Parotid gland (tissue), 1 donor: ENCODE measurements around the genes ABCC5, THPO and VPS8.

GRCh38 chr3:184017297-184018196 is at the start of gene ABCC5:
TSS of gene ABCC5 (minus strand) at chr3:184017884.
- PRO-cap, result bidirectional peak, plus-strand start at chr3:184018048, minus-strand start at chr3:184017884

DNA sequence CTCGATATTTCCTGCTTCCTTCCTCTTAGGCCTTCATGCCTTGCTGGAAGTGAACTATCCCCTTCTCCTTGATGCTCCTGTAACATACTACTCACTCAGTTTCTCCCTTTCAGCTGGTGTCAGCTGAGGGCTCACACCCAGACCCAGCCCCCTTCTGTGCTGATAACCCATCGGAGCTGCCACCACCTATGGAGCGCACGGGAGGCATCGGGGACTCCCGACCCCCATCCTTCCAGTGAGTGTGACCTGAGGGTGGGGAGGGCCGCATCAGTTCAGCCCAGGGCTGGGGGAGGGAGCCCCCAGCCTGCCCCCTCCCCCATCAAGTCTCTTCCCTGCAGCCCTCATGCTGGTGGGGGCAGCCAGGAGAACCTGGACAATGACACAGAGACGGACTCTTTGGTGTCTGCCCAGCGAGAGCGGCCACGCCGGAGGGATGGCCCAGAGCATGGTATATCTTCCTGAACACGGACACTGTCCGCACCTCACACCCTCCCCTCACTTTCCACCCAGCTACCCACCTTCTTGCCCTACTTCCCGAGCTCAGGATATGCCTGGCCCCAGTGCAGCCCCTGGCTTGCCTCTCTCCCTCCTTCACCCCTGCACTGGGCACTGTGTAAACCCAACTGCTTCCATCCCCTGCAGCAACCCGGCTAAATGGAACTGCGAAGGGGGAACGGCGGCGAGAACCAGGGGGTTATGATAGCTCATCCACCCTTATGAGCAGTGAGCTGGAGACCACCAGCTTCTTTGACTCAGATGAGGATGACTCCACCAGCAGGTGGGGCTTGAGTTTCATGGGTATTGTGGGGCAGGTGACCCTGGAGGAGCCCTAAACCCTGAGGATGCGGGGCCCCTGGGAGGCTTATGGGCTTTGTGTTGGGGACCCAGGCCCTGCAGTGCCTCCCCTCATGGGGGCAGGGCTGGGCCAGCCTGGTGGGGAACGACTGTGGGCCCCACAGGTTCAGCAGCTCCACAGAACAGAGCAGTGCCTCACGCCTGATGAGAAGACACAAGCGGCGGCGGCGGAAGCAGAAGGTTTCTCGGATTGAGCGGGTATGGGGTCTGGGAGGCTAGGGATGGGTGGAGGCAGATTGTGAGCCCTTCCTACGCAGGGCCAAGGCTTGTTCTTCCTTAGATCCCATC is 9.3 kb downstream of the DVL3 start:
- PRO-cap, result no peak

DNA sequence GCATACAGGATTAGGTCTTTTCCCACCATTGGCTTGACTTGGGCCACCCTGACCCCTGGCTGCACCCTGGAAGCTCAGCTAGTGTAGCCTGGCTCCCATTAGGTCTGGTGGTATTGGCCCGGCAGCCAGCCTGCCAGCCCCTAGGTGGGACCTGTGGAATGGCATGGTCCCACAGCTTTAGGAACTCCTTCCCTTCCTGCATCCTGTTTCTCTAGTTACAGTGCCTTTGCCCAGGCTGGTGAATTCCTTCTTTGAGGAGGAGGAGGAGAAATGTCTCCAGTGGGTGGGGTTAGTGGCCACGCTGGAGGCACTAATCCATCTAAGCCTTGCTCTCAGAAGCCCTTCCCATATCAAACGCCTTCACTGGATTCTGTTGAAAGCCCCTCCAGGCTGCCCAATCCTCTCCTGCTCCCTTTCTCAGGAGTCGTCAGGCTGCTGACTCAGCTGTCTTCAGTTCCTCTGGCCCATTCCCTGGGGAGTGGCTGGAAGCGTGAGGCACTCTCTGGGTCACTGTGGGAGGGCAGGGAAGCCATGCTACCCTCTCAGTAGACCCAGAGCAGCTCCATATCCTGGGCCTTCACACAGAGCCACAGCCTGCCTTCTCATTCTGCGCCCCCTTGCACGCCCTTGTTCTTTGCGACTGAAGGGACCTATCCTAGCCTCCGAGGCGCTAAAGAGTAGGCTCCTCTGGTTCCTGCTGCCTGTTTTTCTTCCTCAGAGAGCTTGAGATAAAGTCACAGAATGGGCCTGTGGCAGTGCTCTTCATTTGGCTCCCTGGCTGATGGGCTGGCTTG is 2.7 kb downstream of the AP2M1 start:
- PRO-cap, result no peak

DNA sequence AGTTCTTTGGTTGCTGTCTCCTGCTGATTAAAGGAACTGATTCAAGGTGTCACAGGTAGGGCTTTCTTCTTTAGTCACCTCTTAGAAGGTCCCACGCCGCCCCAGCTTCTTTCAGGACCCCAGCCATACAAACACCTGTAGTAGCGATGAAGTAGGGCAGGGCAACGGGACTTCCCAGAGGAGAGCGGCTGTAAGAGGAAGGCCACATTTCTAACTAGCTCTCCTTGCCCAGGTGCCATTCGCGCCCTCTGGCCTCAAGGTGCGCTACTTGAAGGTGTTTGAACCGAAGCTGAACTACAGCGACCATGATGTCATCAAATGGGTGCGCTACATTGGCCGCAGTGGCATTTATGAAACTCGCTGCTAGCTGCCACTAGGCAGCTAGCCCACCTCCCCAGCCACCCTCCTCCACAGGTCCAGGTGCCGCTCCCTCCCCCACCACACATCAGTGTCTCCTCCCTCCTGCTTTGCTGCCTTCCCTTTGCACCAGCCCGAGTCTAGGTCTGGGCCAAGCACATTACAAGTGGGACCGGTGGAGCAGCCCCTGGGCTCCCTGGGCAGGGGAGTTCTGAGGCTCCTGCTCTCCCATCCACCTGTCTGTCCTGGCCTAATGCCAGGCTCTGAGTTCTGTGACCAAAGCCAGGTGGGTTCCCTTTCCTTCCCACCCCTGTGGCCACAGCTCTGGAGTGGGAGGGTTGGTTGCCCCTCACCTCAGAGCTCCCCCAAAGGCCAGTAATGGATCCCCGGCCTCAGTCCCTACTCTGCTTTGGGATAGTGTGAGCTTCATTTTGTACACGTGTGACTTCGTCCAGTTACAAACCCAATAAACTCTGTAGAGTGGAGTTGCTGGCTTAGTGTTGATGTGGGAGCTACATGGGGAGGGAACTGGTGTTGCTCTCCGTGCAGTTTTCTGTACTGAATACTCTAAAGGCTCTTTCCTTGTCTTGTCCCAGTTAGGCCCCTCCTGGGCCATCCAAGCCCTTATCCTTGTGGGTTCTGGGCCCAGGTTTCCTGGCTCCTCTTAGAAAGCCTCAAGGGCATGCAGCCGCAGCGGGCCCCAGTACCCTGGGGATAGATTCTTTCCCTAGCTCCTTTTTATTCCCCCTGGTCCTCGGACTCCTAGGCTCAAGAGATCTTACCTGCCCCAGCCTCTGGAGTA is 2.4 kb upstream of the ABCF3 start:
- PRO-cap, result no peak

DNA sequence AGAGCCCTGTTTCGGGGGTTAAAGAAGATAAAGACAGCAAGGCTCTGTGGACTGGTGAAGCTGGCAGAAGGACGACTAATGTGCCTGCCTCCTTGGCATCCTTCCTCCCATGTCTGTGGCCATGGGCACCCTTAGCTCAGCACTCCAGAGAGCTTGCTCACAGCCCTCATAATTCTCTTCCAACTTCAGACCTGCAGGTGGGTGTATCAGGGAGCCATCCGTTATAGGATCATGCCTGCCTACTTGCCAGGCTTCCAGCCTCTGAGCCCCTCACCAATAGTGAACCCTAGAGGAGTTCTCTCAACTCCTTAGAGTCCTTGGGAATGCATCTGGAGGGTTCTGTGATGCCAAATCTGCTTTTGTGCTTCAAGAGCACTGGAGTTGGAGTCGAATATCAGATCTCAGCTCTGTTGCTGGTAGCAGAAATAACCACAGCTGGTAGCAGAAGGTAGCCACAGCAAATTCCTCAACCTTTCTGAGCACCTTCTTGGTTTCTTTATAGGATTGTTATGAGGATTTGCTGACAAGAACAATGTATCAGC is 9.3 kb downstream of the ABCF3 start:
- PRO-cap, result no peak

GRCh38 chr3:184241025-184242456 is 7.2 kb downstream of the ALG3 start:
- PRO-cap, result no peak

- PRO-cap, result no peak
Measured at GRCh38 chr3:184260566-184261239, 650 bp downstream of the CAMK2N2 start.

- PRO-cap, result bidirectional peak, plus-strand start at chr3:184299254, minus-strand start at chr3:184298981
Measured at GRCh38 chr3:184298672-184299152, 329 bp upstream of the PSMD2 start.

DNA sequence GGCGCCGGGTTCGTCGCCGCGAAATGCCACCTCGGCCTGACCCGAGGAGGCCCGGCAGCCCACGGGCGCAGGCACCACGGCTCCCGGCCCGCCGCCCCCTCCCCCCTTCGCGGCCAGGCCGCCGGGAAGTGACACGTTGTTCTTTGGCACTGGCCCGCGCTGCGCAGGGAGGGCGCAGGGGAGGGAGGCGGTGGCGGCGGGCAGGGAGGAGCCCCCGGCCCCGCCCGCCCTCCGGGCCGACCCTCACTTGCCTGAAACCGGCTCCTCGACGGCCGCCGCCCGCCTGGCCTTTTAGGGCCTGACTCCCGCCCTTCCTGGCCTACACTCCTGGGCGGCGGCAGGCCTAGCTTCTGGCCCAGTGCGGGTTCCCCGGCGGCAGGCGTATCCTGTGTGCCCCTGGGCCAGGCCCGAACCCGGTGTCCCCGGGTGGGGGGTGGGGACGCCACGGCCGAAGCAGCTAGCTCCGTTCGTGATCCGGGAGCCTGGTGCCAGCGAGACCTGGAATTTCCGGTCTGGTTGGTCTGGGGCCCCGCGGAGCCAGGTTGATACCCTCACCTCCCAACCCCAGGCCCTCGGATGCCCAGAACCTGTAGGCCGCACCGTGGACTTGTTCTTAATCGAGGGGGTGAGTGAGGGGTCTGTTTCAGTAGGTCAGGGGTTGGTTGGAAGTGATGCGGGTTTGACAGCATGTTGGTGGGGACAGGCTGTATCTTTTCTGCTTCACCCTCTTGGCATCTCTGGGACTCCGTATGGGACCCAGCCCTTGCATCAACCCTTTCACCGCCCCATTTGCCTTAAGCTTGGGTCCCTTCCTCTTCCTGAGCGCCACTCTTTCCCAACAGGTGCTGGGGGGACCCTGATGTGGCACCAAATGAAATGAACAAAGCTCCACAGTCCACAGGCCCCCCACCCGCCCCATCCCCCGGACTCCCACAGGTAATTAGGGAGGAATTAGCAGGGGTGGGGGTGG is 800 bp downstream of the EIF4G1 start:
- PRO-cap, result bidirectional peak, plus-strand start at position 320 of the sequence, minus-strand start at position 101 of the sequence

DNA sequence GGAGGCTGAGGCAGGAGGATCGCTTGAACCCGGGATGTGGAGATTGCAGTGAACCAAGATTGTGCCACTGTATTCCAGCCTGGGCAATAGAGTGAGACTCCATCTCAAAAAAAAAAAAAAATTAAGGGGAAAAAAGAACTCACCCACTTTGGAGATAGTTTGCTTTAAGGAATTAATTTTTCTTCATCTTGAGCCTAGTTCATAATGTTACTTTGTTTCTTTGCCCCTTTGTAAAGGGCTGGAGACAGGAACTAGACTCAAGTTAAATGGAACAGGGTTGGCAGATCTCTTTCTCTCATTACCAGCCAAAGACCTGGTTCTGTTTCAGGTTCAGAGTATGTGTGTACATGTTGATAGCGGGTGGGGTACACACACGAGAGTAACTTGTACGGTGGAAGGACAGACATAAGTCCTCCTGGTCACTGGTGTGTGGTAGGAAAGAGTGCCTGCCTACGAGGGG is 4.6 kb downstream of the EIF4G1 start:
- PRO-cap, result no peak

GRCh38 chr3:184328383-184328967 is 8.9 kb upstream of the FAM131A start:
- PRO-cap, result no peak

DNA sequence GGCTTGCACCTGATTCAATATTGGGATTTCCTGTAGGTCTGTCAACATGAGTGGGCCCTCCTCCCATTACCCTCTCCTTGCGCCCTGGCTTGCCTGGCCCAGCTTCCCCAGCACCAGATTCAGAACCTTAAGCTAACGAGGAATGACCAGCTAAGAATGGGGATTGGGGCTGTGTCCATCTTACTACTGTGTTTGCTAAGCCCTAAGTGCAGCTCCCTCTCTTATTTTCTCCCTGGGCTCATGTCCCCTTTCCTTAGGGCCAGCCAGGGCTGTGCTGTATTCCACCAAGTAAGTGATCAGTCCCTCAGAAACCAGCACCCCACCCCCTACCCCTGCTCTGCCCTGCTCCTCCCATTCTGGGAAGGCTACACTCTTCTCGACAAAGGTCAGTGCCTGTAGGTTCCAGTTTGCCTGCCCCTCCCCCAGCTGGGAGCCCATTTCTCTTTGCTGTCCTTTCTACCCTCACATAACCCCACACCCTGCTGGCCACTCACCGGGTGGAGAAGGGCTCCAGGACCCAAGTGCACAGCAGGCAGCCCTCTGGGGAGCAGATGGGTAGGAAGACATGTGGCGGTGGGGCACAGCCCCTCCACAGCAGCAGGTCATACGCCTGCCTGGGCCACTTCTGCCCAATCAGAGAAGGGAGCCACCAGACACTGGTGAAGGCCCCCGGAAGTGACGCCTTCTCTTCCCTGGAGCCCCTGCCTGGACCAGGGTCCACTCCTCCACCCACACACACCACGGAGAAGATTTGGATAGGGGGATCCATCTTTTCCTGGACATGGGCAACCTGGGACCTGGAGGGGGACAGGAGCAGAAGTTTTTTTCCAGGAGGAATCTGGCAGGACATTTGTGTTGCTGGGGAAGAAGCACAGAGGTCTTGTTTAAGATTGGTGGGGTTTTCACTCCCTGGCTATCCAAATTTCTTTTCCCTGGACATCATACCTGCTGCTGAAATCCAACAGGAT is at the start of gene THPO:
THPO (minus strand) TSS at position 627 of the 968 bp plus-strand sequence.
- PRO-cap, result no peak

DNA sequence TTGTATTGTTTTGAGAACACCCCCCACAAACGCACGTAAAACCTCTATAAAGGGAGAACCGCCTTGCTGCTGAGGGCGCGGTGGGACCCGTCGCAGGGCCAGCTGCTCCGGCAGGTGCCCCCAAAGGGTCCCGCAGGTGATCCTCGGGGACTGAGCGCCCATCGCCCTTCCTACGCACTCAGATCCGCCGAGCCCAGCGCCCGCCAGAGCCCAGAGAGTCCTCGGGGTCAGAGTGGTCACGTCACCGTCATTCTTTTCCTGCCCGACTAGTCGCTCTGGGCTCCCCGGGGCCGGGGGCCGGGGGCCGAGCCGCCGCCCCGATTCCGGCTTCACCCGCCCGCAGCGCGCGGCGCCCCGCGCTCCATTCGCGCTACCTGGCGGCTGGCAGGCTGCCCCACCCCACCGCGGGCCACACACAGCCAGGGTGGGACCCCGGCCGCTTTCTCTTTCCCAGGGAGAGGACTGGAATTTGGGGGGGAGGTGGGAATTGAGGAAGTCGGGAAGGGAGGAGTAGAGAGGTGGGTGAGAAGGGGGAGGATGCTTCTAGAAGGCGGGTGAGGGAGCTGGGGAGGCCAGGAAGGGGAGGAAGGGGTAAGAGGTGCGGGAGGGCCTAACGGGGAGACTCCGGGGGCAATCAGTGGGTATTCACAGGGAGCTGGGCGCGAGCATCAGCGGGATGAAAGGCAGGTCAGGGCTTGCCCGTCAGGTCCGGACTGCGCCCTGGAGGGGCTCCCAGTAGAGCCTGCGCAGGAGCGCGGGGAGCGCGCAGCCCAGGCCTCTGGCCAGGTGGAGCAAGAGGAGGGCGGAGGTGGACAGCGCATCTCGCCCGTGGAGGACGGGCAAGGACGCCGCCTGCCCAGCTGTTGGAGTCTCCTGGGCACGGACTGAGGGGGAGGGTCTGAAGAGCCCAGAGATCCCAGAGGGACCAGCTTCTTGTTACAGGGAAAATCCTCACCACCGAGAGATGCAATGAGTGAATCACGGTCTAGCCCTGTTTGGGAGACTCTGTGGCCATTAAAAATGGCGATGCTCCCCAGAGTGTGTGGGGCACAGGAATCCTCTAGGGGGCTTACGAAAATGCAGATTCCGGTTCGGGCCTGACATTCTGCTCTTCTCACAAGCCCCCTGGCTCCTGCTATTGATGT is 35.9 kb upstream of the EPHB3 start:
- PRO-cap, result unidirectional peak, minus-strand start at position 176 of the sequence

DNA sequence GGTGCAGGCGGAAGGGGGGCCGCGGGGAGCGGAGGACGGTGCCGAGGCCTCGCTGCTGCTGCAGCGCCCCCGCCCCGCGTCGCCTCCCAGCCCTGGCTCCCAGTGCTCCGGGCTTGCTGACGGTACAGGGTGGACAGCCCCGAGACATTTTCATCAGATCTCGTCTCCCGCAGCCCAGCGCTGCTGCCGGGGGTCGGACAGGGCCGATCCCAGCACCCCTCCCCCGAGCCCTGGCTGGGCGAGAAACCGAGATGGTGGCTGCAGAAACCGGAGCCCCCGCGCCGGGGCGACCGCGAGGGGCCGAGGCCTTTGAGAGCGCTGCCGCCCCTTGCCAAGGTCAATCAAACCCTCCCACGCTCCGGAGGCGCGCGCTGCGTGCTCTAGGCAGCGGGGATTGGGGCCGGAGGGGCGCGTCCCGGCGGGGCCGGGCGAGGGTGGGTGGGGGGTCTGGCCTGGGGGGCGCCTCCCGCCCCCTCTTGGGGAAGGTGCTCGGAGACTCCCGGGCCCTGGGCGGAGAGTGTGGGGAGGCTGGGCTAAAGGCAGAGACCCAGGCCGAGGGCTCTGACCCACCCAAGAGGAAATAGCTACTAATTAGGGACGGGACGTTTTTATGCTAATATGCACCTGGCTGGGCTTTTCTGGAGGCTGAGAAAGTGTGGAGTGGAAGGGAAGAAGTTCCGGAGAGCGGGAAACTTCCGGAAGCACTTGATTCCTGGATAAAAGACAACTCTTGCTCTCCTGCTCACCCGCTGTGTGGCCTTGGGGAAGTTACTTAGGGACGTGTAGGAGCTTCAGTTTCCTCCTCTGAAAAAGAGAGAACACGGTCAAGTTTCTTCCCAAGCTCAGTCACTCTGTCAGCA is 42.7 kb downstream of the EPHB3 start:
- PRO-cap, result no peak

- PRO-cap, result unidirectional peak, plus-strand start at chr3:184812196
Measured at GRCh38 chr3:184811670-184812983, at the start of gene VPS8. TSS of gene VPS8 (plus strand) at chr3:184812166.

GRCh38 chr3:185332272-185332993 is 30.5 kb upstream of the MAP3K13 start:
- PRO-cap, result no peak

DNA sequence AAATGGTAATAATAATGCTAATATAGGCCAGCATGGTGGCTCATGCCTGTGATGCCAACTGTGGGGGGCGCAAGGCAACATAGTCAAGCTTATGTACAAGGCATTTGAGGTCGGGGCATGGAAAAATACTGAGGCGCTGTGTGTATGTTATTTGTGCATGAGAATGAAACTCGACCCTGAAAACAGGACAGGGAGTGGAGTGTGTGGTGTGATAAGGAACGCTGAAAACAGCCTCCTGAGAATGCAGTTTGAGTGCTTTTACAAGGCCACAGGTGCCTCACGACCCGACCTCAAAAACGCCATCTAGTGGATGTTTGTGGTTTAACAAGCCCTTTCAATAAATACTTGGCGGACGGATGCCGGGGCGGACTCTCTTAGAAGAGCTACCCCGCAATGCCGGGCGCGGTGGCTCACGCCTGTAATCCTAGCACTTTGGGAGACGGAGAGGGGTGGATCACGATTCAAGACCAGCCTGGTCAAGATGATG is 6.6 kb upstream of the LIPH start:
- PRO-cap, result no peak

GRCh38 chr3:185608143-185608756 is 22.2 kb downstream of the SENP2 start:
- PRO-cap, result no peak

DNA sequence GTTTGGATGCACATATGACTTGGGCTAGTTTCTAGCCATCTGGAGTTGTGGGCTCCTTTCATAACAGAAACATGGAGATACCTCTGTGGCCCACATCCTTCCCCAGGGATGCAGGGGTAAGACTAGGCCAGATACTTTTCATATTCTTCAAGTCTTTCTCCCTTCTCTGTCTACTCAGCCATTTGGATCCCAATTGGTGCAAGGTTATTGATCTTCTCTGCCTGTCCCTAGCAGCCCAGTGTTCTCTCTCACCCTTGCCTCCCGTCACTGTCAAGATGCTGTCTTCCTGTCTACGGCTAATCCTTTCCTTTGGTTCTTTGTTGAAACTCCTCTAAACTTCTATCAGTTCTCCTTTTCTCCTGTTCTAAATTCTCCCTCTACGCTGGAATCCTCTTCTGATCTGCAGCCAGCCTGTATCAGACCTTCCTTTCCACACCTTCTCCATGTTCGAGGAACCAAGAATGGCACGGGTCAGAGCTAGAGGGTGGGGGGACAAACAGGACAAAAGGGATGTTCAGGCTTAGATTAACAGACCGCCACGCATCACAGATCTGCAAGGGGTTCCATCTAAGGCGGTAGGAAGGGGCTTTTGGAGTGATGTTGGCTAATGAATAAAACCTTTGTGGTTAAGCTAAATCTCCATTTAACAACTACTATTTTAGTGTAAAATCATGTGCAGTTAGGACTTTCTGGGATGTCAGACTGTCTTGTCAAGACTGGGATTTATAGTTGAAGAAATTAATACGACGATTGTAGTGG is 51.4 kb downstream of the SENP2 start:
- PRO-cap, result no peak

- PRO-cap, result no peak
Measured at GRCh38 chr3:185645986-185646459, 59.9 kb downstream of the SENP2 start.